ENCODE measurements around a stretch of chr15.

DNA sequence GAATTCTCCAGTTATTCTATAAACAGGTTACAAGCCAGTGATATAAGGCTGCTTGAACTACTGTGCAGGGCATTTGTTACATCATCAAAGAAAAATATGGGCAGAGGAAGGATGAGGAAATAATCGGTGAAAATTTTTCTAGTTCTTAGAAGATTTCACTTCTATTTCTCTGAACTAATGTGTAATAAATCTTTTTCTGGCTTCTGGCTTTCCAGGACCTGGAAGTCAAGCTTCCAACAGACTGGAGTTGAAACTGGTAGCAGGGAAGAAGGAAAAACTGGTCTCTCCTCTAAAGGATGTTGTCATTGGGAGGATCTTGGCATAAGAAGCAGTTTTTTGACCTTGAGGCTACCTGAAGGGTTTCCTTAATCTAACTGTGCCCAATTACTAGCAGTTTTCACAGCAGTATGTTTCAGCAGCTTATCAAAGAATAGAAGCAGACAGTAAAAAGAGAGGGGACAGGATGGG, 1048.8 kb upstream of the NR2F2 start:
- RRBS, 2 experiments: no CpG with 5 or more reads among the region's 1 CpG

GRCh38 chr15:95287527-95288343, 1042.8 kb upstream of the NR2F2 start:
- RRBS, 2 experiments: no CpG with 5 or more reads among the region's 15 CpGs

DNA sequence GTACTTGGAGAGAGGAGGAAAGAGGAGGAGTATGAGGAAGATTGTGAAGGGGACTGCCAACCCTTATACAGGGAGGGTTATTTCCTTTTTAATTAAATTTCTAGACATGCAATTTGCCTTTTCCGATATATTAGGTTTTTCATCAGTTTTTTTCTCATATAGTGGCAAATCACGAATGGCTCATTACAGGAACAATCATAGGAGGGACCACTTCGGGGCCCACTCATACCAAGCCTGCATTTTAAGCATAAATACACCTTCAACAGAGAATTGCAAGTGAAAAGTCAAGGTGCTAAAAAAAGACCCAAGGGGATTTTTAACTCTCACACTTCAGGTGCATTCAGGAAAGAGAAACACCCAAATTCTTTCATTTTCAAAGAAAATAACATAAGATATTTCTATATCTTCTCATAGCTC, 979.7 kb upstream of the NR2F2 start:
- RRBS, 2 experiments: no CpG with 5 or more reads among the region's 3 CpGs

DNA sequence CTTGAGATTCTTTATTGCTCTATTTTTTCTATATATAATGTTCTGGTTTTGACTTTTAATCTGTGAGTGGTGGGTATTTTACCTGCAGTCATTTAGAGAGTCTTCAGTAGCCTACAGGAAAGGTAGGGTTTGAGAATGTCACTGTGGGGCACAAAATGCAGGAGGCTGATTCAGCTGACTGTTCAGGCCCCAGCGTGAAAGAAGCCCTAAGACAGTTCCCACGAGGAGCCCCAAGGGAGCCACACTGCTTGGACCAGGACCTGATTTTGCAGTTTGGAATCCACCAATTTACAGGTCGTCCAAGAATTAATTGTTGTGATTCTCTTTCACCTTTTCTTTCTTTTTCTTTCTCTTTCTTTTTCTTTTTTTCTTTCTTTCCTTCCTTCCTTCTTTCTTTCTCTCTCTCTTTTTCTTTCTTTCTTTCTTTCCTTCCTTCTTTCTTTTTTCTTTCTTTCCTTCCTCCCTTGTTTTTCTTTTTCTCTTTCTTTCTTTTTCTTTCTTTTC, 483.7 kb upstream of the NR2F2 start:
- RRBS, 2 experiments: no CpG with 5 or more reads among the region's 3 CpGs

GRCh38 chr15:95936882-95937587, 393.5 kb upstream of the NR2F2 start:
- RRBS, 2 experiments: no CpG with 5 or more reads among the region's 4 CpGs

DNA sequence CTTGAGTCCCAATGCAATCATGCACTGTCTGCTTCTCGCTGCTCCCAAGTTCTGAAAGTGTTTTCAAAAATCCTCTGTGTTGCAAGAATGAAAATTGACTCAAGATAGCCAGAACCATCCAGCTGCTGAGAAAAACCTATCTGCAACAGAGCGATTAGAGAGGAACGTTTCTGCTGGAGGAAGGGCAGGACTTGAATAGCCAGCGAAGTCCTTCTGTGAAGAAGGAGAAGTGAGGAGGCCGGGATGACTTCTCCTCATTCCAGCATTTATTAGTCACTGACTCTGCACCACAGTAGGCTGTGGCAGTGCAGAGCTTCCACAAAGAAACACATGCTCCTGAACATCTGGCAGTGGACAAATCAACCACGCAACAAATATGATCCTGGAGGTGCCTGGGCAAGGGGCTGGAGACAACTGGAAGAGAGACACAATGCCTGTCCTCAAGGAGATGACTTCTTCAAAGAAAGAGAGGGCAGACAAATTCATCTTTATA, 358.2 kb upstream of the NR2F2 start:
- RRBS, 2 experiments: no CpG with 5 or more reads among the region's 6 CpGs

GRCh38 chr15:96118927-96119212, 211.6 kb upstream of the NR2F2 start:
- RRBS, 2 experiments: no CpG with 5 or more reads among the region's 1 CpG

DNA sequence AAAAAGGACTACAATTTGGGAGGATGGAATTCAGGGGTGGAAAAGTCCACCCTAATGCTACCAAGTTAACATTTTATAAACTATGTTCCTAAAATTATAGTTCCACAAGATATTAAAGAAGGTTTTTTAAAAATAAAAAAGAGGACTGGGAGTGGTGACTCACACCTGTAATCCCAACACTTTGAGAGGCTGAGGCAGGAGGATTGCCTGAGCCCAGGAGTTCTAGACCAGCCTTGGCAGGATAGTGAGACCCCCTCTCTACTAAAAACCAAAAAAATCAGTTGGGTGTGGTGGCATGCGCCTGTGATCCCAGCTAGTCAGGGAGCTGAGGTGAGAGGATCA, 152.8 kb upstream of the NR2F2 start:
- RRBS, 2 experiments: no CpG with 5 or more reads among the region's 1 CpG

DNA sequence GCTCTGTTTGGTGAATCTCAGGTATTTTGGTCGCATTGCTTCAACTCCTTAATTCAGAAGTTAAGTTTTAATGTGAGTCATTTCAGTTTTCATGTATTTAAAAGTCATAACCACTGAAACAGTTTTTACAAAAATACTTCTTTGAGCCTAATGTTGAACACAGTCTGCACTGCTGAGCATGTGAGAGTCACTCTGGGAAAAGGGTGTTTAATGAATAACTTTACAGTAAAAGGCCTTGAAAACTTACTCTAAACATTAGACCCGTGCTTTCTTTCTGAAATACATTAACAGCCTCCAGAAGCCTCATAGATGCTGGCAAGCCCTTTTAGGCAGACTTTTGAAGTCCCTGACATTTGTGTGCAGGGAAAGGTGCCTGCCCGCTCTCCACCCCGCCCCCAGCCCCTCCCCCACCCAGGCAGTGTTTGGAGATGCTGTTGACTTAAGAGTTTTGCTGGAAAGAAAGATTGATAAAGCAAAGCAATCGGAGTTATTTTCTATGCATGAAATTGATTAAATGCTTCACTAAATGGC, 68.9 kb upstream of the NR2F2 start:
- RRBS, 2 experiments: no CpG with 5 or more reads among the region's 5 CpGs

DNA sequence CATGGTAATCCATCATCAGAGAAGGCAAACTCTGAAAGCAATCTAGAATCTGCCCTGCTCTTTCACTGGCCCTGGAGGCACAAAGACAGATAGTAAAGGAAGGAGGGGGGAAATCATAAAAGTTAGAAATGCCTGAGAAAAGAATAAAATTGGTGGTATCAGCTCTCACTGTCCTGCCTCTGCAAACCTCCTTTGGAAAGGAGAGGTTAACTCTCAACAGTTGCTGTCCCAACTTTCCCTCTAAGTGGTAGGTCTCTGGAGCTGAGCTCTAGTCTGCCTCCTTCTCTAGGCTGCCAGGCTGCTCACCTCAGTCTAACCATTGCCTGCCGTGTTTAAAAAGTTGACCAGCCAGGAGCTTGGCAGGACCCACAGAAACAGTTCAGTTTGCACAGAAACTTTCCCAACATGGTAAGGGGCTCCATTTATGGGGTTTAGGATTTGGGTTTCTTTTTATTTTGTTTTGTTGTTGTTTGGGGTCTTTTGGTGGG, 13.3 kb upstream of the NR2F2 start:
- RRBS, 2 experiments: no CpG with 5 or more reads among the region's 1 CpG

GRCh38 chr15:96332600-96332975, 2.1 kb downstream of the NR2F2 start:
- RRBS, 2 experiments: no CpG with 5 or more reads among the region's 6 CpGs

- RRBS, 2 experiments: 1 to 9% methylated on average over 7 to 12 of the region's 53 CpGs
These were observed 10.1 kb downstream of the NR2F2 start for GRCh38 chr15:96340349-96341162.

- RRBS, 2 experiments: no CpG with 5 or more reads among the region's 49 CpGs
These were observed 13.6 kb downstream of the NR2F2 start for GRCh38 chr15:96343790-96344813.

GRCh38 chr15:96352743-96353164, 22.3 kb downstream of the NR2F2 start:
- RRBS, 2 experiments: 100% methylated on average over 1 of the region's 6 CpGs; no CpG with 5 or more reads in 1 of the 2 experiments

DNA sequence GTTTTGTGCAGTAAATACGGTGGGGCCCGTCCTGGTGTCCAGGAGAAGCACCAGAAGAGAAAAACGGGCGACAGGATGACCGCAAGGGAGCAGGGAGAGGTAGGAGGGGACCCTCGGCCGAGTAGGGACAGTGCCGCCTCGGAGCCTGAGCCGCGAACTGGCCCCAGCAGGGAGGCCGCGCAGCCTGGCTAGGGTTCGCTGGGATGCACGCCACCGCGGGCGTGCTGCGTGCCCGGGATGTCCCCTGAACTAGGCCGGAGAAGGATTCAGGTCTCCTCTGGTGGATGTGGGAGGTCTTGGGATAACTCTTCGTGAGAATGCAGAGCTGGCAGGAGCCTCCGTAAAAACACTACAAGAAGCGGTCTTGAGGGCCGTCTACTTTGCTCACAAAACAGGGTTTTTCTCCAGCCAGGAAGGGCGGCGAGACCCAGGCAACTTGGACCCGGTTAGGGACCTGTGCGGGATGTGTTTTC, 35.3 kb downstream of the NR2F2 start:
- RRBS, 2 experiments: 78% methylated on average over 2 of the region's 29 CpGs; no CpG with 5 or more reads in 1 of the 2 experiments

GRCh38 chr15:97319395-97319826, 641.1 kb upstream of the ARRDC4 start:
- RRBS, 2 experiments: no CpG with 5 or more reads among the region's 7 CpGs

DNA sequence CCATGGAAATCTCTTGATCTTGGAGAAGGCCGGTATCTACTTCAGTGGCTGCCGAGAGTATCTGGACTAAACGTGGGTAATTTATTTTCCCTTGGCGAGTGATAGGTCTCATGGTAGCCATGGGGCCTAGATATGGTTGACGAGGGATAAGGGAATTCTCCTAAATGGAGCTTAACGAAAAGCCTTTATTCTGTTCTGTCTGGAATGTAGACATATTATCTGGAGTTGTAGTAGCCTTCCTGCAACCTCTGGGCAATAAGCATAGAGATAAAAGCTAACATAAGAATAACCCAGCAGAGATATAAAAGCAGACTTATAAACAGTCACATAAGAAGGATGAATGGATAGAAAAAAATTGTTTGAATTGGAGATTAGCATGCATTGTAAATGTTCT, 281.3 kb upstream of the ARRDC4 start:
- RRBS, 2 experiments: no CpG with 5 or more reads among the region's 6 CpGs

DNA sequence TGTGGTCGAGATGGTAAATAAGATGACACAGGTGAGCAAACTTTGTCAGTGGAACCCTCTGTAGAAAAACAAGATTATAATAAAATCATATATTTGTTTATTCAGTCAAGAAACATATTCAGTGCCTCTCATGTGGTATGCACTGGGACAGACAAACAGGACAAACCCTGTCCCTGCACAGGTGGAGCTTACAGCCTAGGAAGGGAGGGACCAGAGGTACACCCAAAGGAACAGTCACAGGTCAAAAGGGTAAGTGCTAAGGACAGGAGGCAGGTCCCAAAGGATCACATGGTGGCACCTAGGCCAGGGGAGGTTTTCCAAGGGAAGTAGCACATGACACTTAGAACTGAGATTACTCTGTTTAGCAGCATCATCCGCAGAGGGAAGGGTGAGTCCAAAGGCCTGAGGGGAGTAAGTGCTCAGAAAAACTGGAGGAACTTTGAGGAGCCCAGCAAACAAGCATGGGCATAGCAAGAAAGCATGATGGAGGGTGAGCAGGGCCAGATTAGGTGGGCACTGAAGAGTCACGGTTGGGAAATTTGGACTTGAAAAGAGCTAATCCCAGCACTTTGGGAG, 254.4 kb upstream of the ARRDC4 start:
- RRBS, 2 experiments: no CpG with 5 or more reads among the region's 3 CpGs

DNA sequence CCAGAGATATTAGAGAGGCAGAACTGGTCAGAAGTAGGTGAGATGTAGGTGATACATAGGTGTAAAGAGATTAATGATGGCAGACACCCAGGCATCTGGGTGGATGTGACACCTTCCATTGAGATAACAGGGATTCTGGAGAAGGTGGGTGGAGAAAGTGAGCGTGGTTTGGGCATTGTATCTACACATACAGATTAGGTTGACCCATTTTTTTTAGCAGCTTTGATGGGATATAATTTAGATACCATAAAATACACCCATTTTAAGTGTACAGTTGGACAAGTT, 93.4 kb upstream of the IGF1R start:
- RRBS, 2 experiments: no CpG with 5 or more reads among the region's 1 CpG

DNA sequence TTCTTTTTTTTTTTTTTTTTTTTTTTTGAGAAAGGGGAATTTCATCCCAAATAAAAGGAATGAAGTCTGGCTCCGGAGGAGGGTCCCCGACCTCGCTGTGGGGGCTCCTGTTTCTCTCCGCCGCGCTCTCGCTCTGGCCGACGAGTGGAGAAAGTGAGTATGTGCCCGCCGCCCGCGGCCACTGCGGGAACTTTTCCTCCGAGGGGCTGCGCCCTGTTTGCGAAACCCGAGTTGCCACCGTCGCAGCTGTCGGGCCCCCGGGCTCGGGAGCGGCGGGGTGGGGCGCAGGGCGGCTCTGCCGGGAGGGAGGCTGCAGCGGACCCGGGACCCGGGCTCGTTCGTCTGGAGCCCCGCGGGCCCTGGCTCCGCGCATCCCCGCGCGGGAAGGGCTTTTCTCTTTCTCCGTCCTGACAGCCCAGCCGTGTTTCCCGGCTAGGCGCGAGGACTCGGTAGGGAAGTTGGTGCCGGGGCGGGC, 1.2 kb downstream of the IGF1R start:
- RRBS, 2 experiments: 1 to 6% methylated on average over 15 to 18 of the region's 48 CpGs

Measured in Panc1 (cell line).